ENCODE data around the genes DCLRE1B and ATP1A1.

DNA sequence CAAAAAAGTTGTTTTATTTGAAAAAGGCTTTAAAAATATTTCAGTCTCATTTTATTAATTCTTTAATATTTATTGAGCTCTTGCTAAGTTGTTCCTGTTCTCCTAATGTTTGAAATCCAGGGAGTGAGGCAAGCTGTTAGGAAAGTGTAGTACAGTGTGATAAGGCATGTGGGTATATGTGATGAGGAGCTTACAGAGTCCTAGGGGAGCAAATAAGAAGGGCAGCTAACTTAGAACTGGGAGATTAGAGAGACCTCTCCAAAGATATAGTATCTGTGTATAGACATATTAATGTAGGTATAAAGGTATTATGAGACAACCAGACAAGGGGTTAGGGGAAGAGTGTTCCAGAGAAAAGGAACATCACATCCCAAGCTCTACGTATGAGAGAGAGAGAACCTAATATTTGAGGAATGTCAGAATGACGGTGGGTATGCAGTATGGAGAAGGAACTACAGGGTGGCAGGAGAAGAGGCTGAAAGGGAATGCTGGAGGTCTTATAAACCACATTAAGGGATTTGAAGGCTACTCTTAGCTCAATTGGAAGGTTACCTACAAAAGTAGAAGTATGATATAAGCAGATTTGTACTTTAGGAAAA, 135.9 kb downstream of the MAGI3 start:
- PRO-cap = no peak

DNA sequence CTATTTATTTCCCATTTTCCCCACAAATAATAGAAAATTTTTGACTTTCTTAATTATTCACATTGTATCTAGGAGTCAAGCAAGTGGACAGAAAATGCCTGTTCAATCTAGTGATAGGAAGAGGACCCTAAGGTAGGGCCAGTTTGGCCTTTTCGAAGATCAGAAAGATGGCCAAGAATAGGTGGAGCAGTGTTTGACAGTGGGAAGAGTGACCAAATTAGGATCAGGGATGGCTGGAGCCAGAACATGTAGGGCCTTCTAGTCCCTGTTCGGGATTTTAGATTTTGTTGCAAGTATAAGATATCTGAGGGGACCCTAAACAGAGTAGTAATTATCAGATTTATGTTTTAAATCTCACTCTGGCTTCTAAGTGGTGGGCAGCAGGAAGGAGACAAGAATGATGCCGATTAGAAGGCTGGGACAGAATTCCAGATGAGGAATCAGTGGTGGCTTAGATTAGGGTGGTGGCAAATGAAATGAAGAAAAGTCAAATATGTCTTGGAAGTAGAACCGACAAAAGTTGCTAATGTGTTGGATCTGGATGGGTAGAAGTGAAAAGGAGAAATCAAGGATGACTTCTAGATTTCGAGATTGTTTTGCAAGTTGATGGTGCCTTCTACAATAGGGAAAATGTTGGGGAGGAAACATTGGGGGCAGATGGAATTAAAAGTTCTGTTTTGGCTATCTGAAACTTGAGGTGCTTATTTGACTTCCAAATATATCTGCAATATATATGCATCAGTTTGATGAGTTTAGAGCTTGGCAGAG, 158.3 kb downstream of the MAGI3 start:
- PRO-cap = no peak

GRCh38 chr1:113658814-113659526, 100.3 kb downstream of the PHTF1 start:
- PRO-cap = no peak

DNA sequence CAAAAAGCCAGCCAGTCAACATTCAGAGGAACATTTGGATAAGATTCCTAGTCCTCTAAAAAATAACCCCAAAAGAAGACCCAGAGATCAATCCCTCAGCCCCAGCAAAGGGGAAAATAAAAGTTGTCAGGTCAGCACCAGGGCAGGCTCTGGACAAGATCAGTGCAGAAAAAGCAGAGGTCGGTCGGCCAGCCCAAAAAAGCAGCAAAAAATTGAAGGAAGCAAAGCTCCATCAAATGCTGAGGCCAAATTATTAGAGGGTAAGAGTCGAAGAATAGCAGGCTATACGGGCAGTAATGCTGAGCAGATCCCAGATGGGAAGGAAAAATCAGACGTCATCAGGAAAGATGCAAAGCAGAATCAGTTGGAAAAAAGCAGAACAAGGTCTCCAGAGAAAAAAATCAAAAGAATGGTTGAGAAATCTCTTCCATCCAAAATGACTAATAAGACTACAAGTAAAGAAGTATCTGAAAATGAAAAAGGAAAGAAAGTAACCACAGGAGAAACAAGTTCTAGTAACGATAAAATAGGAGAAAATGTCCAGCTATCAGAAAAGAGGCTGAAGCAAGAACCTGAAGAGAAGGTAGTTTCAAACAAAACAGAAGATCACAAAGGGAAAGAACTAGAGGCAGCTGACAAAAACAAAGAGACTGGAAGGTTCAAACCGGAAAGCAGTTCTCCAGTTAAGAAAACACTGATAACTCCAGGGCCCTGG, 75.9 kb downstream of the PHTF1 start:
- PRO-cap = no peak

DNA sequence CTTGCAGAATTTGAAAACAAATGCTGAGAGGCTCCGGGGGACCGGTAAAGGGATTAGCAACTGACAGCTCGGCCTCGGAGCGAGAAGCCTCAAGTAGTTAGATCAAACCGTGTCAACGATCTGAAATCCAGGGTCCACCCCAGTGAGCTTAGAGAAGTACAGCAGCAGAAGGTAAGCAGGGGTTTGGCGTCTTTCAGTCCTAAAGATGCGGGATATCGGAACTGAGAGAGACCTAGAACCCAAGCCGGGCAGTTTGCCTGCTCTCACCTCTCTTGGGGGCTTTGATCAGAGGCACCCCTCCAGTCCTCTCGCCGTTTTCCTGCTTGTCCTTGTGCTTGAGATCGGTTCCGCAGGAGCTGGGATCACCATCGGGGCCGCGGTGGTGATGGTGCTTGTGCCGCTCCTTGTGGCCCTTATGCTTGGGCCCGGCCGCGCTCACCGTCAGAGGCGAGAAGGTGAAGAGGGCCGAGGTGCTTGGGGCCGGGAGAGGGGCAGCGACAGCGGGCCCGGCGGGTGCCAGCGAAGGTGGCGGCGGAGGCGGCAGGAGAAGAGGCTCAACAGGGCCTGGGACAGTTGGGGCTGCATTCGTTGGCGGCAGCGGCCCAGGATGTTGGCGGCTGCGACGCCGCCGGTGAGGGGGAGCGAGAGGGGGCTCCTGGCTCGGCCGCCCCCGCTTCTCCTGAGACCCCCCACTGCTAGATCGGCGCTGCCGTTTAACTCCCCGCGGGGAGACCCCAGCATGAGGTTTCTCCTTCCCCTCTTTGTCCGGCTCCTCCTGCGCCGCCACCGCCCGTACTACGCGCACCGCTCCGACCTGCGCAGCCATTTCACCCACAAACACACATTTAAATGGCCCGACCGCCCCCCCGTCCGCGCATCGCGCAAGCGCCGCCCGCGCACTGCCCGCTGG, 578 bp downstream of the RSBN1 start:
- PRO-cap = bidirectional peak, plus-strand start at position 444 of the sequence, minus-strand start at position 417 of the sequence; bidirectional peak, plus-strand start outside the sequence, minus-strand start at position 847 of the sequence

GRCh38 chr1:113904601-113905567, at the start of gene DCLRE1B:
Gene DCLRE1B, plus strand, starts transcription at chr1:113905326.
- PRO-cap = bidirectional peak, plus-strand start at chr1:113904824, minus-strand start at chr1:113904785; bidirectional peak, plus-strand start at chr1:113905381, minus-strand start at chr1:113905028

DNA sequence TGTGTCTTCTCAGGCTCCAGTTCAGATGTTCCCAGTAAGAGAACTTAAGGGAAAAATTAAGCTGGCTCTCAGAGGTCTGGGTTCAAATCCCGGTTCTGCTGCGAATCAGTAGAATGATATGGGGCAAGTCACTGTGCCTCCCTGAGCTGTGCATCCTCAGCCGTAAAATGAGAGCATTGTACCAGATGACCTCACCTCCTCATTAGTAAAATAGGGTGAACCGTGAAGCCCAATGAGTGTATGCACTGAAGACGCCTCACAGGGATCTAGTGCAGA, 36.1 kb downstream of the SYT6 start:
- PRO-cap = no peak

DNA sequence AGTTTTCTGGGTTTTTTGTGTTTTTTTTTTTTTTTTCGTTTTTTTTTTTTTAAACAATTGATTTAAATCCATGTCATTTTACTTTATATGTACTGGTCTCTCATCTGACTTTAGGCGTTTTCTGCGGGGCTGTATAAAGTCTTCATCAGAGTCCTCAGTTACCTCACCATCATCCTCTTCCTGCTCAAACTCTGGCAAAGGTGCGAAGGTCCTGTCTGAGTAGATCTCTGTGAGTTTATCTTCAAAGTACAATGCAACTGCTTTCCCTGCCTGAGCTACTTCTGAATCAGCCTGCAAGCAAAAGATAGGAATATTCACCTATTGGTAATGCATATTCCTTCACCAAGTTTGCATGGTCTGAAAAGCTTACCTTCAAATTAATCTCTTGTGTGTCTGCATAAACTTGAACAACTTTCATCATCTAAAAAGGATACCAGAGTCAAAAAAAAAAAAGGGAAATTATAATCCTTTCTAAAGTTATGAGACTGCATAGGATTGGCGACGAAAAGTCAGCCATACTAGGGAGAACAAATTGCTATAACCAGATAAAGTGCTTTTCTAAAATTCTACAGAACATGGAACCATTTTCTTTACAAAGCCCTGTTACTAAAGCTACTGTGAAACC, 113.3 kb downstream of the TRIM33 start:
- PRO-cap = no peak

DNA sequence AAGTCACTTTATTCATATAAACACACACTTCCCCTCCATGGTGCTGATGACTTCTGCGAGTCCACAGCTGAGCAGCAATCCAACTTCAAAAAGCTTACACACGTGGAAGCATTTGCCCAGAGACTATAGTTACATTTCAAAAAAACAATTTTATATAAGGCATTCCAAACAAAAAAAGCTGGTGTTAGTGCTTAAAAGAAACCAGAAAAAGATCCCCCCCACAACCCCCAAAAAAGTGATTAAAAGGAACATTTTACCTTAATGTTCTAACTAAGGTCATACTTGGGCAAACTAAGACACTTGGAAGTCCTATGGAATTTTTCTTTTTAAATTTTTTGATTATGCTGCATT, 20.4 kb upstream of the NRAS start:
- PRO-cap = no peak

DNA sequence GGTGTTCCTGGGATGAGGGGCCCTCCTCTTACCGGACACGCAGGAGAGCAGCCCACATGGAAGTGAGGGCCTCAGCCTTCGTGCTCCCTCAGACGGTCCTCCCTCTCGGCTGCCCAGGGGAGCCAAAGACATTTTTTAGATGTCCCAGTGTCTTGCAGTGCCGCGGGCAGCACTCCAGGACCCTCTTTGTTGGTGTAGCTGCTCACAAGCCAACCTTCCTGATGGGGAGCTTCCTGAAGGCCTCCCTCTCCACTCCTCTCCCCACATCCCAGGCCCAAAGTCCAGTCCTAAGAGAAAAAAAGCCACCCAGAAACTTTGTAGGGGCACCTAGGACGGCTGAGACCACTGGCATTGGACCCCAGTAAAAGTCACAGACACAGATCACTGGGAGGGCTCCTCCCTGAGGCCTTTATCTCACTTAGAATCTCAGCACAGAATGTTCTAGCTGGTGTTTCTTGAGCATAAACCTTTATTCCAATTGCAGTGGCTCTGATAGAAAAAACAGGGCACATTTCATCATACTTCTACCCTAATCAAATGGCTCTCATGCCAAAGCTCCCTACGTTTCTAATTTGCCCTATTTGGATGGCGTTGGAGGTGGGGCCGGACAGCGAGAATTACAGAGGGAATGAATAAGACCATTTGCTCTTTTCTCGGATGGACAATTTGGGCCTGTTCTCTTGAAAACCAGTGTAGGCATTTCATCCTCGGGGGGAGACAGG, 54.0 kb downstream of the NGF start:
- PRO-cap = no peak

- PRO-cap = no peak
Observed at GRCh38 chr1:115325752-115326386, 12.2 kb downstream of the NGF start.

DNA sequence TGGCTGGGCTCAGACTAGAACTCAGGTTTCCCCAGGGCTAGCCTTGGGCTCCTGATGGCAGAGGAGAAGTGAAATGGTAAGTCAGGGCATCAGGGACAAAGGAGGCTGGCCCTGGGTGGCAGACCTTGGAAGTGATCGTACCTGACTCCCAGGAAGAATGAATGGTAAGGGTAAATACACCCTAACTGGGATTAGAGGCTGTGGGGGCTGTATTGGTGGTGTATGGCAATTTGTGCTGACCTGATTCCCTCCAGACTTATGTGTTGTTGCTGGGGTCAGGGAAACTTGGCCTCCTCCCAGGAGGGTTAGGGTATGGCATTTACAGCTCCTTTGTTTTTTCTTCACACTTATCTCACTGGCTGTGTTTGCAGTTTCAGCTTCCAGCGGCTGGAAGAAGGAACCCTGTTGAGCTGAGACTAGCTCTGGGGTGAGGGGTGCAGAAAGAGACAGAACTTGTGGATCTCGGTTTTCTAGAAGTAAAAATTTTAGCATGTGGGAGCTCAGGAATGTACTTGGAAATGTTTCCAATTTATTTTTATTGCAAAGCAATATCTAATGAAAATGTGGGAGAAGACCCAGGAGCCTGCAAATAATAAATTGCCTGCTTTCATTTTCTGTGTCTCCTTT, 8.2 kb downstream of the VANGL1 start:
- PRO-cap = no peak

- PRO-cap = no peak
Observed at GRCh38 chr1:115767277-115767971, 1.1 kb downstream of the CASQ2 start.

GRCh38 chr1:115838198-115838787, 2.6 kb downstream of the NHLH2 start:
- PRO-cap = no peak

GRCh38 chr1:115977038-115977443, 728 bp downstream of the SLC22A15 start:
- PRO-cap = no peak

DNA sequence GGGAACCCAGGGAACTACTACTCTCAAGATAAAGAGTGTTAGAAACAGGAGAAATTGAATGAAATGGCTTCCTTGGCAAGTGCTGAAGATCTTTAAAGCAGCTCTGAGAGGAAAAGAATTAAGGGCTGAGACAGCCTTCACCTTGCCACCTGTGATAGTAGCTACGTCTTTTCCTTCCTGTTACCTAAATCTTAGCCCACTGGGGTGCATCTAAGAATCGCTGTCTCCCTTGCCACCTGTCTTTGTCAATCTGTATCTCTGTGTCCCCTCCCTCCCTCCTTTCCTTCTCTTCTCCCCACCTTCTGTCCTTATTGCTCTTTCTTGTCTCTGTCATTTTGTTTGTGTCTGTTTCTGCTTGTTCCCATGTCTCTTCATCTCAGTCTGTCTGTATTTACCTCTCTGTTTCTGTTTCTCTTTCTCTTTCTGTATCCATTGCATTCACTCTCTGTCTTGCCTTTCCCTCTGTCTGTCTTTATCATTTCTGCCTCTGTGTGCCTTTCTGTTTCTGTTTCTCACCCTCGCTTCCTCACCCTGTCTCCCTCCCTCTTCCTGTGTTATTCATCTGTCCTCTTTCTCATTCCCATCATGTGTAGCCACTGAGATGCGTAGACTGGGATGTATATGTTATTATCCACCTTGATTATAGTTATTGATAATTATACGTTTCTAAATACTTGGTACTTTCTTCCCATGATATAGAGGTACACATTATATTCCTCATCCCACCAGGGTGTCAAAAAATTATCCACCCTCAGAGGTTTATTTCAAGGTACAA, 30.3 kb downstream of the SLC22A15 start:
- PRO-cap = no peak

- PRO-cap = unidirectional peak, plus-strand start at chr1:116372483; bidirectional peak, plus-strand start at chr1:116372794, minus-strand start at chr1:116372693
Observed at GRCh38 chr1:116371909-116372937, 821 bp upstream of the ATP1A1 start.

DNA sequence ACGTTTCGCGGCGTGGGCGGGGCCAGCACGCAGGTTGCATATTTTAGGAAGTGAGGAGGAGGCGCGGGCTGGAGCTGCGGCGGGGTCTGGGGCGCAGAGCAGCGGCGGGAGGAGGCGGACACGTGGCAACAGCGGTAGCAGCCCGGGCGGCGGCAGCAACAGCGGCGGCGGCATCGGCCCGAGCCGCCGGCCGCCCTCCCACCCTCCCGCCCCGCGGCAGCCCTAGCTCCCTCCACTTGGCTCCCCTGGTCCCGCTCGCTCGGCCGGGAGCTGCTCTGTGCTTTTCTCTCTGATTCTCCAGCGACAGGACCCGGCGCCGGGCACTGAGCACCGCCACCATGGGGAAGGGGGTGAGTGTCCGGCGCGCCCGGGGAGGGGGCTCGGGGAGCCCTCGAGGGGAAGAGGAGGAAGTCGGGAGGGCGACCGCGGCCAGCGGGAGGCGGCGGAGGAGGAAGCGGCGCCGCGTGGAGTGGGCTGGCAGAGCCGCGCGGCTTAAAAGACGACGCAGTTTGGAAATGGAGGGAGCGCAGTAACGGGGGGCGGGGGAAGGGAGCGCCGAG, at the start of gene ATP1A1:
TSS of gene ATP1A1 (plus strand) at position 71 of the 560 bp plus-strand sequence.
- PRO-cap = bidirectional peak, plus-strand start at position 71 of the sequence, minus-strand start outside the sequence; bidirectional peak, plus-strand start at position 500 of the sequence, minus-strand start at position 494 of the sequence

DNA sequence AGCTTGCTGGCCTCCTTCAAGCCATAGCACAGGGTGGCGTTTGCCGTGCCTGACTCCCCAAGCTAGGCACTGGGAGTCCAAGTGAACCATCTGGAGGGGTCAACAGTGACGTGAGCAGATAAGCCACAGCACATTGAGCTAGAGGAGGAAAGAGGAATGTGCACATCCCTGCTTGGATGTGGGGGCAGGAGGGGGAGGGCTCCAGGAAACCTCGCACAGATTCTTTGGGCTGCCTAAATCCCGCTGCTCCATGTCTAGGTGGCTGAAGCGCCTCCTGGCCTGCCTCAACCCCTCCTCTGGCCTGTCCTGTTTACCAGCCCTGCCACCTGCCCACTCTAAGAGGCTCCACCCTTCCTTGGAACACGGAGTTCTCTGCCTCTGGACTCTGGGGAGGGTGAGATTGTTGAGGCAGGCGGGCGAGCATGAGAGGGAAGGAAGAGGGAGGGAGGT, 86.9 kb downstream of the CD58 start:
- PRO-cap = no peak

DNA sequence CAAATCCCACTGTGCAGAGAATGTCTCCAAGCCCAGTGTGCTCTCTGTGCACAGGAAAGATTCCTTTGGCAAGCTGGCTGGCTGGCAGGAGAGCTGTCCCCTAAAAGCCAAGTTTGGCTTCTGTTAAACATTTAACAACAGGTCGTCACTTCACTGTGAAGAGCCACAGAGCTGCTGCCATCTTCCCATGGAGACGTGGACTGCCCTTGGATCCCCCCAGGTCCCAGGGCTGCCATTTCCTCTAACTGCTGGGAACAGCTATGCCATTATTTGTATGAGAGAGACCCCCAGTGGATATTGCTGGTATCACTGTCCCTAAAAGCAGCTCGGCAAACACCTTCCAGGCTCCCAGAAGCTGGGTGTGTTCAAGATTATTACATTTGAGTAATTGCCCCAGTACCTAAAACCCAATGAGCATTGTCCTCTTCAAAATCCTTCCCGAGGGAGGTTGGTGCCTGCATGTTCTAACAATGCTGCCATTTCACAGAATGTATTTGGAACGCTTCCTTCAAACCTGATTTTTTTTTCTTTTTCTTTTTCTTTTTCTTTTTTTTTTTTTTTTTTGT, 71.8 kb downstream of the CD58 start:
- PRO-cap = no peak